Epithelial cell of prostate (primary cell): ENCODE measurements around a stretch of chr7.

GRCh38 chr7:100127342-100127878 lies 643 bp downstream of the MBLAC1 start:
- RRBS: under 1% methylated on average over 29 of the region's 48 CpGs

GRCh38 chr7:100171054-100171868 lies 2.8 kb upstream of the GAL3ST4 start:
- RRBS: 2% methylated on average over 50 of the region's 82 CpGs

DNA sequence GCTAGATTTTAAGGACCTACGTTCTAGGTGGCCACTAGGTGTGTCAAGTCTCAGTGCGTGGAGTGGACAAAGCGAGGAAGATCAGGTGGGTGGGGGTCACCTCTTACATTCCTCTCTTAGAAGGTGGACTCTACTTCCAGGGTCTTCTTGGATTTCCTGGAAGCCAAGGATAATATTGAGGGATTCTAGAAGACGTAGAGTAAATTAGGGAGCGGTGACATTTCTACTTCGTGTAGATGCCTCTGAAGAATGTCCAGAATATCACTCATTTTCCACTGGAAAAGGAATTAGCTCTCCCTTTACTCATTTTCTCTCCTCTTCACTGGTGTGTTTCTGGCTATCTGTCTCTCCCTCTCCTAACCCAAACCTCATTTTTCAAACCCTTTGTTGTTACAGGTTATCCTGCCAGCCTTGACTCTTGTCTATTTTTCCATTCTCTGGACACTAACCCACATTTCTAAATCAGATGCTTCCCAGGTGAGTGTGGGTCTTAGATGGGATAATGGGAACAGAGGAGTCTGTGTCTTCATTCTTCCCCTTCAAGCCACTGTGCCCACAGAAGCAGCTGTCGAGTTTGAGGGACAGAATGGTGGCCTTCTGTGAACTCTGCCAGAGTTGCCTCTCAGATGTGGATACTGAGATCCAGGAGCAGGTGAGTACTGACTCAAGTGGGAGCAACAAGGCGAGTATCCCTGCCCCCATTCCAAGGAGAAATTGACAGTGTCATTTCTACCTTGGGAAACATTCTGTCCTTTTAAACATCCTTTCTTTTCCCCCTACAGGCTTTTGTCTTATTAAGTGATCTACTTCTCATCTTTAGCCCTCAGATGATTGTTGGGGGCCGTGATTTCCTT lies 18.1 kb upstream of the PVRIG start:
- RRBS: no CpG with 5 or more reads among the region's 9 CpGs

- RRBS: no CpG with 5 or more reads among the region's 17 CpGs
These were observed 2.2 kb downstream of the PVRIG start for GRCh38 chr7:100221671-100222566.

GRCh38 chr7:100344497-100345274 lies 13.2 kb upstream of the PILRB start:
- RRBS: no CpG with 5 or more reads among the region's 14 CpGs

DNA sequence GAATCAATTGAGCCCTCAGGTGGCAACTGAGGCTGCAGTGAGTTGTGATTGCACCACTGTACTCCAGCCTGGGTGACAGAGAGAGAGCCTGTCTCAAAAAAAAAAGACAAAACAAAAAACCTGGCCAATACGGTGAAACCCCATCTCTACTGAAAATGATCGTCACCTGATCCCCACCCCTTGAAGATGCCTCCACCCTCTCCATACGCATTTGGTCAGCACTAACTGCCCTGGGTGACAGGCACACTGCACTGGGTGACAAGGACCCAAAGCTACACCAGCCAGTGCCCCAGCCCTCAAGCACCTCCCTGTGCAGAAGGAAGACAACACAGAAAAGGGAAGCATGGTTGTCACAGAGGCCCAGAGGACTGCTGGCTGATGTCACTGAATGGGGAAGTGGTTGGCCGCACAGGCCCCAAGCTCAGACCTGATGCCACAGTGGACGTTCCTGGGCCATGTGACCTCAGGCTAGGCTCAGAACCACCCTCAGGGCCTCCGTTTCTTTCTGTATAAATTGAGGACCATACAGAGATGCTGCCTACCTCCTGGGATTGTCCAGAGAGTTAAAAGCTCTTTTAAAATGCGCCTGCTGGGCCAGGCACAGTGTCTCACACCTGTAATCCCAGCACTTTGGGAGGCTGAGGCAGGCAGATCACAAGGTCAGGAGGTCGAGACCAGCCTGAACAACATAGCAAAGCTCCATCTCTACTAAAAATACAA lies 4.2 kb upstream of the PILRA start:
- RRBS: no CpG with 5 or more reads among the region's 8 CpGs

DNA sequence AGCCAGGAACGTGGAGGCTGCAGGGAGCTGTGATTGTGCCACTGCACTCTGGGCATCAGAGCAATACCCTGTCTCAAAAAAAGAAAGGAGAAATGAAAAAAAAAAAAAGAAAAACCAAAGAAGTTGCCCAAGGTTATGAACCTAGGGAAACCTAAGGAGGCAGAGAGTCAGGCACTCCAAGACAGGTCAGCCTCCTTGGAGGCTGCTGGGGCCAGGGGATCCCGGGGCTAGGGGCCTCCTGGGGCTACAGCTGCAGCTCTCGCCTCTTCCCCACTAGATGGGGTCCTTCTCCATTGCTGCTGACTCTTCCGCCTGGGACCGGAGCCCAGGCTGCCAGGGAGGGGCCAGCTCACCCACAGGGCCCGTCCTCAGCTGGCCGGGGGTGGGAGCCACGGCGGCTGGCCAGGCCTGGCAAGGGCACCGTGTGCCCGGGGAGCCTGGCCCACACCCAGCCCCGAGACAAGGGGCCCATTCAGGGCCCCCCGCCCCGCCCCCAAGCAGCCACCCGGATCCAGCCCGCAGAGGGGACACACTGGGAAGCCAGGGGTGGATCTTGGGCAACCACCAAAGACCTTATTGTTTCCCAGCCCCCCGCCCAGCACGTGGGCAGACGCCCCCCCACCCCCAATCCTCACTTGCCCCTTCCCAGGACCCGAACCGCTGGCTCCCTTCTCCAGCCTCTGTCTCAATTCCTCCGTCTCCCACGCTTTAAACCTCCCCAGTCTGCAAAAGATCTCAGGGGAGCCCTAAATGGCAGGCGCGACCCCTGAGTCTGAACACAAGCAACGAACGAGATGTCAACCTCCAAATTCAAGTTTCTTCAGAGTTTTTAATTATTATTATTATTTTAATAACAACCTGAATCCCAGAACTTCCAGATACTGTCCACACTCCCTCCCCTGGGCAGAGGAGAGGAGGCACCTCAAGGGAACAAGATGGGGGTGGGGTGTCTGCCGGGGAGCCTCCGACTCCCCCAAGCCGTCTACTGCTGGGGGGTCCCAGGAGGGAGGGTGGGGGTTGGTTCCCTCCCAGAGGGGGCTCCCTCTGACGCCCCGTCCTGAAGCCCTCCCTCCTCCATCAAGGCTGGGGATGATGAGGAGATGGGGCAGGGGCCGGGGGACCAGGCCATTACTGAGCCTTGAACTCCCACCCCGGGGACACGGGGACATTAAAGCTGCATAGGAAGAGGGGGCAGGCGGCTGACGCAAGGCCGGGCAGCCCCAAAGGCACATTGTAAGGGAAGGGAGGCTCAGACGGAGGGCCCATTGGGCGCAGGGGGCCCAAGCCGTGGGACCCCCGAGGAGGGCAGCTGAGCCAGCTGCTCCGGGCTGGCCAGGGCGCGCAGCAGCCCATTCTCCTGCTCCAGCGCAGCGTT lies 2.1 kb upstream of the SPACDR start:
- RRBS: 25% methylated on average over 23 of the region's 47 CpGs

GRCh38 chr7:100489815-100490309 lies 6.1 kb downstream of the NYAP1 start:
- RRBS: 35% methylated on average over 3 of the region's 11 CpGs

GRCh38 chr7:100493503-100493860 lies 9.8 kb downstream of the NYAP1 start:
- RRBS: 1% methylated on average over 16 of the region's 36 CpGs

DNA sequence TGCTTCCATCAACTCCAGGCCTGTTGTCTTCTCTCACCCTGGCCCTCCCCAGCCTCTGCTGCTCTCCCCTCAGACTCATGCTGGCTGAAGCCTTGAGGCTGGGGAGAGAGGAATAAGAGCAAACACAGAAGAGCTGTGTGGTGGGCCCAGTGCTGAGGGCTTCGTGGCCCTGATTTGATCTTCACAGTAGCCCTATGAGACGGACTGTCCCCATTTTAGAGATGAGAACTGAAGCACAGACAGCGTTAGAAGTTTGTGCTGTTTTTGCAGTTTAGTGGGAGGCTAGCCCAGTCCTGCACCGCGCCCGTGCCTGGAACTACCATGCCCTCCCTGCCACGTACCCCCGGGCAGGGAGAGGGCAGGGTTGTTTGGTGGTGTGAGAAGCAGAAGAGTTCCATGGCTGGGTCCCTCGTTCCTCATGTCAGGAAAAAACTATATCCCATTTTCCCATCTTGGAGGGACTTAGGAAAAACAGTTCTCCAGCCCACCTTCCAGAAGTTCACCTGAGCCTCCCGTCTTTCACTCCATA lies 10.3 kb downstream of the SAP25 start:
- RRBS: no CpG with 5 or more reads among the region's 10 CpGs

DNA sequence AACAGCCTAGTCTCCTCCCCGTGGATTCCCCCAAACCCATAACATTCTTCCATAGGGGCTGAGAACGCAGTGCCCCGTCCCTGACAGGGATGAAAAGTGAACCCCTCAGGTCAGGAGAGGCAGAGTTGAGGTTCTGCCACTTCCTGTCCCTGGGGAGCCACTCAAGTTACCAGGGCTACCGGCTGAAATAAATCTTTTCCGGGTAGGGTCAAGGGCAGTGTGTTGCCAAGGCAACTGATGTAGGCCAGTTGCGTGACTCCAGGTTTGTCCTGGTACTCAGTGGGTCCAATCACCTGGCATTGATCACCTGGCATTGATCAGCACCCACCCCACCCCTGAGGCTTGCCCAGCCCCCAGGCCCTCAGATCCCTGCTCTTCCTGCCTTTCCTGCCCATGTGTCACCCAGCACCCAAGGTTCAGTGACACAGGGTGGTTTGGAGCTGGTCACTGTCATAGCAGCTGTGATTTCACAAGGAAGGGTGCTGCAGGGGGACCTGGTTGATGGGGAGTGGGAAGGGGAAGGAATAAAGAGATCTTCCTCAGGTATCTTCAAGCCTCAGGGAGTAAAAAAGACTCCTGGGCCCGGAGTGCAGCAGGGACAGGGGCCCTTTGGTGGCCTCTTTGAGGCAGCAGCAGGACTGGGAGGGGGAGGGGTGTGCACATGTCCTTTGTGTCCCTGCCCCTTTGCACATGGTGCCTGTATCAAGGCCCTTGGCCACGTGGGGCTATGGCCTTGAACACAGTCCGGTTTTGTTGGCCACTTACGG lies 5.8 kb downstream of the SAP25 start:
- RRBS: no CpG with 5 or more reads among the region's 10 CpGs

DNA sequence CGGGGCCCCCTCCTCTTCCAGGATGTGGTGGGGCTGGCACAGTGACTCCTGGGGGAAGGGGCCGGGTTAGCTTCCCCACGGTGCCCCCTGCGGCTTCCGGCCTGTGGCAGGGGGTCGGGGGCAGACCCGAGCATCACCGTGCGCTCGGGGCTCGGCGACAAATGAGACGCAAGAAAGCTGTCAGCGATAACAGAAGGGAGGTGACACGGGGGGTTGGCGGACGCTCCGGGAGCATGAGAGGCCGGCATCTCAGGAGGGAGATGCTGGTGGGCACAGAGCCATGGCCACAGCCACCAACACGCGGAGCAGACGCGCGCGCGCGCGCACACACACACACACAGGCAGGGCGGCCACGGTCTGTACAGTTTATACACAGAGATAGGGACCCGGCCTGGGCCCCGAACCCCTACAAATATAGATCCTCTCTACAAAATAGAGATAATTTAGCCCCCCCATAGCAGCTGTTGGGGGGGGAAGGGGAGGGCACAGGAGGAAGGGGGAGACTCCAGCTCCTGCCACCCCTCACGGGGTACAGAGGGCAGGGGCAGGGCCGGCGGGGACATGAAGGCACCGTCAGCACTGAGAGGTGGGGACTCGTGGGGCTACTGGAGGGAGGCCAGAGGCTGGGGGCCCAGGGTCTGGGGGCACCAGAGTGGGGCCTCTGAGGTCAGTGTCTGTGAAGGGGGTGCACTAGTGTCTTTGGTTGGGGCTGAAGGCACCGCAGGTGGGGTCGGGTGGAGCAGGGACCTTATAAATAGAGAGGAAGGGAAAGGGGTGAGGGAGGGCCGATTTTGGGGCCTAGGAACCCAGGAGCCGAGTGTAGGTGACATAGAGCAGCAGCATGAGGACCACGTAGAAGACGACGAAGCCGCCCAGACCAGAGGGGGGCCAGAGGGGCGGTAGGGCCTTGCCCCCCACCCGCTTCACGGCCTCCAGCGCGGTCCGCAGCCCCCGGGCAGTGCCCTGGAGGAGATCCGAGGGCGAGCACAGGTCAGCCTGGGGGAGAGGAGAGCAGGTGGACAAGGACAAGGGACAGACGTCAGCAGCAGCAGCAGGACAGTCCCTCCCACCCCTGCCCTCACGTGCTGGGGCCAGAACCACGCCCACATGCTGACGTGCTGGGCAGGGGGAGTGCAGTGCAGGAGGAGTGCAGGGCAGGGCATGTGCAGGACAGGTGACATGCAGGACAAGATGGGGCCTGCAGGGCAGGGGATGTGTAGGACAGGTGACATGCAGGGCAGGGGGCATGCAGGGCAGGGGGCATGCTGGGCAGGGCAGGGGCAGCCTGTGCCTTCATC lies 1.1 kb upstream of the SAP25 start:
- RRBS: 91% methylated on average over 2 of the region's 58 CpGs

GRCh38 chr7:100604671-100604985 lies 2.5 kb downstream of the PCOLCE start:
- RRBS: 0% methylated on average over 2 of the region's 22 CpGs

DNA sequence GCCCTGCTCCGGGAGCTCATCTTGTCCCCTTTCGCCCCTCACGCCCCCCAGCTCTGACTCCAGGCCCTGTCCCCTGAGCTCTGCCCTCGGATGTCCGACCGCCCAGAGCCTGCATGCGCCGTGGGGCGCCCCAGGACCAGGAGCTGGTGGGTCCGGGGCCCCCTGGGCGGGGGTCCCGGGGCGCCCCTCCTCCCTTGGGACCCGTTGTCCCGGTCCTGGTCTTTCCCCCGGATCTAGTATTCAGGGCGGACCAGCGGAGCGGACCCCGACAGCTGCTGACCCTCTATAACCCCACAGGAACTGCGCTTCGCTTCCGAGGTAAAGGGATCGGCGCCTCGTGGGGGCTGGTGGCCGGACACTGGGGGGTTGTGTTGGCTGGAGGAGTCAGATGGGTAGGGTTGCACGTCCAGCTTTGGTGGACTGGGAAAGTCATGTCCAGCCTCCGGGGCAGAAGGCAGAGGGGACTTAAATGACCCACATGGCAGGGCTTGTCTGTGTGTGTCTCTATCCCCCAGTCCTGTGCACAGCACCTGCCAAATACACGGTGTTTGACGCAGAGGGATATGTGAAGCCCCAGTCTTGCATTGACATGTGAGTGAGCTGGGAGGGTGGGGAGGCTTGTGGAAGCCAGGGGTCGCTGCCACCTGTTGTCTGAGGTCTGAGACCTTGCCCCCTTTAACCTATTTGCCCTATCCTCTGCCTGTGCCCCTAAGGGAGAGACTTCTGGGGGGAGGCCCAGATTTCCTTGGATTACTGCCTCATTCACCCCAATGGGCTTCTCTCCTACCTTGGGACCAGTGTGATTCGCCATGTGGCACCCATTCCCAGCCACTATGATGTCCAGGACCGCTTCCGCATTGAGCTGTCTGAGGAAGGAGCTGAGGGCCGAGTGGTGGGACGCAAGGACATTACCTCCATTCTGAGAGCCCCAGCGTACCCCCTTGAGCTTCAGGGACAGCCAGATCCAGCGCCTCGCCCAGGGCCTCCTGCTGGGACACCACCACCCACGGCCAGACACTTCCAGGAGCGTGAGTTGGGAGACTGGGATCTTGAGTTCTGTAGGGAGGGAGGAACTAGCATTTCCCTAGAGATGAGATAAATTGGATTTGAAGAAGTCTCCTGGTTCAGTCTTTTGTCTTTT lies 709 bp downstream of the MOSPD3 start:
- RRBS: 5% methylated on average over 2 of the region's 42 CpGs

- RRBS: no CpG with 5 or more reads among the region's 2 CpGs
These were observed 1.4 kb downstream of the MOSPD3 start for GRCh38 chr7:100613820-100614047.

- RRBS: 2% methylated on average over 12 of the region's 69 CpGs
These were observed 902 bp downstream of the GNB2 start for GRCh38 chr7:100674128-100675156.

- RRBS: 81% methylated on average over 14 of the region's 54 CpGs
These were observed 6.5 kb downstream of the GIGYF1 start for GRCh38 chr7:100687166-100688361.

DNA sequence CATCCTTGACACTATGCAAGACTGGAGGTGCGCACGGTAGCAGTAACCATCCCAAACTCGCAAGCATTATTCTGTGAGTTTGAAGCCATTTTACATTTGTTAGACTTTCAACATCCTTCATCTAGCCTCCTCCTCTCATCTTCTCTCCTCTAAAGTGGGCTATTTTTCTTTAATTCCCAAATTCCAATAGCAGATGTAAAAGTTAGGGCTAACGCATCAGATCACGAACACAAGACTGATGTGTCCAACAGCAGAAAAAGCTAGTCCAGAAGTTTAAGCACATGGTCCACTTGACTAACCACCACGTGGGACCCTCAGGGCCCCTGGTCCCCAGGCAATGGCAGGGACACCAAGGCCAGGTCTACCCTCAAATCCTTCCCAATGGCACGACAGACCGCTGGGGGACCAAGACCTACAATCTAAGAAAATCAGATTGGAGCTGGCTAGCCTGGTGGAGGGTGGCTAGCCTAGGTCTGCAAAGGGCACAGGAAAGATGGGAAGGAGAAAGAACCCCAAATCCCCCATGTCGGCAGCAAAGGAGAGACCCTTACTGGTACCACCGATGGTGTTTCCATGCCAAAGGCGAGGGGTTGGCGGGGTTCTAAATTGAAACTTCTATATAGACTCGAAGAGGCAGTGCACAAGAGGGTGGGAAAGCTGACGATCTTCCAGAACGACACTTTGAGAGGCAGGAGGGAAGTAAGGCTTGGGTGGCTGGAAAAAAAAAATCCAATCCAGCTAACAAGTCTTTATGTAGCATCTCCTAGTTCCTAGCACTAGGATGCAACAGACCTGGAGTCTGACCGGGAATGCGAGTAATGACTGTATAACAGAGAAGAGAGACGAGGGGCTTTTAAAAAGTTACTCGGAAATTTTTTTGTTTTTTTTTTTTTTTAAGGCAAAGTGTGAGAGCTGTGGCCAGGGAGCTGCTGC lies 1.4 kb downstream of the GIGYF1 start:
- RRBS: no CpG with 5 or more reads among the region's 19 CpGs

- RRBS: no CpG with 5 or more reads among the region's 22 CpGs
These were observed 19.9 kb downstream of the EPHB4 start for GRCh38 chr7:100807171-100807990.

GRCh38 chr7:100819399-100820143 lies 7.8 kb downstream of the EPHB4 start:
- RRBS: 87% methylated on average over 4 of the region's 29 CpGs